Parotid gland (tissue), 1 donor: Measurements from ENCODE around the genes COL26A1 and SPDYE6.

DNA sequence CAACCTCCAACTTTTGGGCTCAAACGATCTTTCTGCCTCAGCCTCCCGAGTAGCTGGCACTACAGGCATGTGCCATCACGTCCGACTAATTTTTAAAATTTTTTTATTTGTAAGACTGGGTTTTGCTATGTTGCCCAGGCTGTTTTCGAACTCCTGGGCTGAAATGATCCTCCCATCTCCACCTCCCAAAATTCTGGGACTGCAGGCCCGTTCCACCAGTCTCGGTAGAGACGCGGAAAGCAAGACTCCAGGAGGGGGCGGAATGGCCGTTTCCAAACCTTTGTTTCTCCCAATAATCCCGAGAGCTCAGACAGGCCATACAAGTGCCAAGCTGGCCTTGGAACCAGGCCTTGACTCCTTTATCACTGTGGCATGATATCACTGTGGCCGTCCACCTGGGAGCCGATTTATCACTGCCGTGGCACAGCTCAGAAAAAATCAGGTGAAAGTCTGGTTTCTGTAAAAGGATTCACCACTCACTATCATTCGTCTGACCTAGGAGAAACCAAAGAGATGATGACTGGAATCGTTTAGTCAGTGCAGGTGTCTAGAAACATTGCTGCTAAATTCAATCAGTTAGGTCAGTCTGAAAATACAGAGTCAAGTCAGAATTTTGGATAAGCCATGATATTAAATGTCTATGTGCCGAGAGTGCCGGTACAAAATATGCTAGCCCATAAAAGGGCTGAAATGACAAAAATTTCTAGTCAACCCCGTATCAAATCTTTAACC is 565 bp upstream of the IFT22 start:
- PRO-cap: no peak

DNA sequence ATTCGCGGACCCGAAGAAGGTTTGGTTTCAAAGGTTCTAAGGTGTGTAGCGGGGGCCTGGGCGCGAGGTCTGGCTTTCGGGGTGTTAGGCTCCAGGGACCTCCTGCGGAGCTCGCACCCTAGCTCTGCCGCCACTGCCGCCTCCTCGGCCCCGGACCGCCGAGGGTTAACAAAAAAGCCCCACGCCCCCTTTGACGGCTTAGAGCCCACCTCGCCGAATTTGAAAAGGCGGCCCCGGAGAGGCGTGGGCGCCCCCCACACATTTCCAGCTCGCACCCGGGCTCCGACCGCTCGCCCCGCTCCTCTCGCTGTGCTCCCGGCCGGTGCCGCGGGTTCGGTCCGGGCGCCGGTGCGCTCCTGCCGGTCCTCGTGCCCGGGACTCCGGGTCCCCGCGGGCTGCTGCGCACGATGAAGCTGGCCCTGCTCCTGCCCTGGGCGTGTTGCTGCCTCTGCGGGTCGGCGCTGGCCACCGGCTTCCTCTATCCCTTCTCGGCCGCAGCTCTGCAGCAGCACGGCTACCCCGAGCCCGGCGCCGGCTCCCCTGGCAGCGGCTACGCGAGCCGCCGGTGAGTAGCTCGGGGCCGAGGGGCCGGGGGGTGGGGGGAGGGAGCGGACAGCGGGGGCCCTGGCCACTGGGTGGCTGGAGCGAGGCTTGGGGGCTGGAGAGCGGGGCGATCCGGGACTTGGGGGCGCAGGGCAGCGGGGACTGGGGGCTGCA is at the start of gene COL26A1:
COL26A1 (plus strand) TSS at position 250 of the 717 bp plus-strand sequence.
- PRO-cap: no peak

- PRO-cap: no peak
These were observed 28.3 kb downstream of the COL26A1 start for GRCh38 chr7:101390720-101391706.

DNA sequence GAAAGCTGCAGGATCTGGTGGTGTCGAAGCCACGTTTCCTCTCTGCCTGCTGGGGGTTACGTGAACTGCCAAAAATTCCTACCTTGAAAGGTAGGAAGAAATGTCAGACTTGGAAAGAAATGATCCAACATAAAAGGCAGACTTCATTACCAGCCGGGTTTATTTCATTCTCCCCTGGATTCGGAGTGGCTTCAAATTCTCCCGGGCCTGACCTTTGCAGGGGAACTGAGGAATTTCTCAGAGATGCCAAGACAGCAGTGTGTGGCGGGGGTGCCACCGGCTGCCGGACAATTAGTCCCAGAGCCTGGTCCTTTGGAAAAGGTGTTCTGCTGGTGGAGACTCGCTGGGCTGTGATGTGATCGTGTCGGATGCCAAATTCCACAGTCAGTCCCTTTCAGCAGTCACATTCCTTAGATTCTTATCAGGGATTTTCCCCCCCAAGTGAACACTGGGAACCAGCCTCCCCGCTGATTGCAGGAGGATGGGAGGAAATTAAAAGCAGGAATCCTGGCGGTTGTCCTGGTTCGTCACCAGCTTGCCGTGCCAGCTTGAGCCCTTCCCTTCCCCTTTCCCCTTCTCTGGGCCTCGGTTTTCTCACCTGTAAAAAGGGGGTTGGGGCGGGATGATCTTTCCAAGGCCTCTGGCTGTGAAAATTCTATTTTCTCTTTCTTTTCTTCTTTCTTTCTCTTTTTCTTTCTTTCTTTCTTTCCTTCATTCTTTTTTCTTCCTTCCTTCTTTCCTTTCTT is 39.4 kb downstream of the COL26A1 start:
- PRO-cap: no peak

DNA sequence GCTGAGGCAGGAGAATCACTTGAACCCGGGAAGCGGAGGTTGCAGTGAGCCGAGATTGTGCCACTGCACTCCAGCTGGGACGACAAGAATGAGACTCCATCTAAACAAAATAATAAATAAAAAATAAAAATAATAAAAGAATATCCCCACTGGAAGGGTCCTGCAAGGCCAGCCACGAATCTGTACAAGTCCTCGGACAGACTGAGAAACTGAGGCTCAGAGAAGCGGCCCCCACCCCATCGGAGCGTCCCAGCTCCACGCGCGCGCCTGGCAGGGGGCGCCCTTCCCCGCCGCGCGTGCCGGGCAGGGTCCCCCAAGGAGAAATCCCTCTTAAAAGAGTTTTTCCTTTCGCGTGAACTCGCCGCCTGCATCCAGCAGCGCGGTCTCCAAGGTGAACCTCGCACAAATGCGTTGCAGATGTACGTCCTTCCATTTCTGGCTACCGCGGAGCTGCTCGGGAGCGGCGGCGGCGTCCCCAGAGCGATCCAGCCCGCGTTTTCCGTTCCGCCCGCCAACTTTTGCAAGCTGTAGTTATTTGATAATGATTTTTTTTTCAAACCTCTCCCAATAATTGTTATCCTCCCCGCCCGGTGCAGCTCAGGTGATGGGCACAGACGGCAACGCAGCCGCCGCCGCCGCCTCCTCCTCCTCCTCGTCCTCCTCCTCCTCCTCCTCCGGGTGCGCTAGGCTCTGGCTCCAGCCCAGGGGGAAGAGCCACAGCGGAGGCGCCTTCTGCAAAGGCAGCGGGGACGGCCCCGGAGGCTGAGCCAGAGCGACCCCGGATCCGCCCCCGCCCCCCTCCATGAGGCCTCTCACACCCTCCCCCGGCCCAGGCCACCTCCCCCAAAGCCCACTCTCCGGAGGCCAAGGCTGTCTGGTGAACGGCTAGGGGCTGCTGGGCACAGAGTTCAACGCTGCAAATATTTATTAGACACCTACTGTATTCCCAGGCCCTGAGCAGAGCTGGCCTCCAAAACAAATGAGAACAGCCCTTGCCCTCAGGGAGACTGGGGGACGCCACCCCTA is 74.1 kb upstream of the CUX1 start:
- PRO-cap: no peak

GRCh38 chr7:101754449-101755318 is 62.7 kb upstream of the CUX1 start:
- PRO-cap: no peak

DNA sequence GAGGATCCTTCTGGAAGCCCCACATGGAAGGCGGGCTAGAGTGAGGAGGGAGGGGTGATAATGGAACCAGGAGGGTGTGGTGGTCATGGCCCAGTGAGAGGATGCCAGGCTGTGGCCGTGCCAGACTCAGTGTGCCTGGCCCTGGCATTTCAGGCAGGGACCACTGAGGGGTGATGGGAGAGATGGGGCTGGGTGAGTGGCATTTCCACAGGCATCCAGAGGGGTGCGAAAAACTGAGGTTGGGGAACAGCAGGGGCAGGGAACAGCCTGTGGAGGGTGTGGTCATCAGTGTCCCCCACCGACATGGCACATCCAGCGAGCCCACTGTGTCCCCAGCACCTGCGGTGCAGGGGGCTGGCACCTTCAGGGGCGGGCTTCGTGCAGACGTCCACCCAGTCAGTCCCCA is 14.7 kb downstream of the CUX1 start:
- PRO-cap: no peak

DNA sequence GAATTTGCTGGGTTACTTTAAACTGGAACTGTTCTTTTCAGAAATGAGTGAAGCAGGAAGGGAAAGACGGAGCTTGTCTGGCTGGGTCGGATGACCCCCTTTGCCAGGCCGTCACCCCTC is 40.0 kb downstream of the CUX1 start:
- PRO-cap: no peak

DNA sequence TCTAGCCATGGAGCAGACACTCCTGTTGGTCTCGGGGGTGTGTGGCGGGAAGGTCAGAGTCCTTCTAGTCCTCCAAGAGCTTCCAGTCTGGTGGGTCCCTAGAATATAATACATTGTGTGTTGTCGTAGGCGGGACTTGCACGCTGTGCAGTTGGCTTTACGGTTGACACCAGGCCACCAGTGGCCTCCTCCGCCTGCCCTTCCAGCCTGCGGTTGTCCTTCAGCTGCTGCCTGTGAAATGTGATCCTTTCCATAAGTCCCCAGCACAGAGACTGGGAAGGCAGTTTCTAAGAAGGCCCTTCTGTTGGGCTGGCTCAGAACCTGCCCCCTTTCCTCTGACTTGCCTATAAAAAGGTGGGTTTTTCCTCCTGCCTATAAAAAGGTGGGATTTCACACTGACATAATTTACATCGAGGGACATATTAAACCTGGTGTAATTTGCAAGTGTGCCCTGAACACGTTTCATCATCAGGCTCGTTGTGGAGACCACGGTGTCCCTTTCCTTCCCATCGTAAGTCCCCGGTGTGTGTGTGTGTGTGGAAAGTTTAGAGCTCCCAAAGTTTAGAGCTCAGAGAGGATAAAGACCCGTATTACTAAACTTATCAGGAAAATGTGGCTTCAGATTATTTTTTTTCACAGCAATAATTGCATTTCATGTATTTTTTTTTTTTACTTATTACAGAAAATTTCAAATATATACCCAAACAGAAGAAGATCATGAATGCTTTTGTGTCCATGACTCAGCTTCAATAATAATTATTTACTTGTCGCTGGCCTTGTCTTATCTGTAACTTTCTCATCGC is 45.0 kb downstream of the CUX1 start:
- PRO-cap: no peak

DNA sequence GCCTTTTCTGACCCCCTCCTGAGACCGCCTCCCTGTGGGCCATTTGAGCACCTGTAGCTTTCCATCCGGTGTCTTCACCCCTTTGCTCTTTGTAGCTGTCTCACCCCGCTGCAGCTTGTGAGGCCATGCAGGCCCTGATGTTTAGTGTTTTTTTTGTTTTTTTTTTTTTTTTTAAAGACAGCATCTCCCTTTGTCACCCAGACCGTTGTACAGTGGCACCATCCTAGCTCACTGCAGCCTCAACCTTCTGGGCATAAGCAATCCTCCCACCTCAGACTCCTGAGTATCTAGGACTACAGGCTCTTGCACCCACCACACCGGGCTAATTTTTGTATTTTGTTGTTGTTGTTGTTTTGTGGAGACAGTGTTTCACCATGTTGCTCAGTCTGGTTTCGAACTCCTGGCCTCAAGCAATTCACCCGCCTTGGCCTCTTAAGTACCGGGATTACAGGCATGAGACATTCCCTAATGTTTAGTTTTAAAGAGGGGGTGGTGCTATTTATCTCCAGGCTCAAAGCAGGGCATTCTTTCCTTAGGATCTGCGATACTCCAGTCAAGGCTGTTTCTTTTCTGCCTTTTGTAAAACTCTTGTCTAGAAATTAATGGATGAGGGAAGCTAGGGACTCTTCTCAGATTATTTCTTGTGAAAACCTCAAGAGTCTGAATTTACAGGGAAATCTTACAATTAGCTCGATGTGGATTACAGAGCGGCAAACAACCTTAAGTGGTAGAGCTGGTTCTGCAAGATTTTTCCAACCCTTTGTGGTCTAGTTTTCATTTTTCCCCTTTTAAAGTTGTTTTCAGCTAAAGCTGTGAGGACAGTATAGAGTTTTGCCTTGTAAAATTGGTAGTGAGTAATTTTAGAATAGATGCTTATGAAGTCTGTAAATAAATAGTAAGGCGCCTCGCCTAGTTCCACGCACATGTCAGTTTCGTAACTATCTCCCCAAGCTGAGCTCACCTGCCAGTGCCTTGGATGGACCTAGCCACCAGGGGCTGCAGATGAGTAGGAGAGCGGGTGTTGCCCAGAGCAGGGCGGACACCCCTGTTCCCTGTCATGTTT is 52.9 kb downstream of the CUX1 start:
- PRO-cap: no peak

- PRO-cap: no peak
These were observed 56.8 kb downstream of the CUX1 start for GRCh38 chr7:101873807-101875010.

GRCh38 chr7:101934382-101935330 is 117.2 kb downstream of the CUX1 start:
- PRO-cap: unidirectional peak, minus-strand start at chr7:101934683

DNA sequence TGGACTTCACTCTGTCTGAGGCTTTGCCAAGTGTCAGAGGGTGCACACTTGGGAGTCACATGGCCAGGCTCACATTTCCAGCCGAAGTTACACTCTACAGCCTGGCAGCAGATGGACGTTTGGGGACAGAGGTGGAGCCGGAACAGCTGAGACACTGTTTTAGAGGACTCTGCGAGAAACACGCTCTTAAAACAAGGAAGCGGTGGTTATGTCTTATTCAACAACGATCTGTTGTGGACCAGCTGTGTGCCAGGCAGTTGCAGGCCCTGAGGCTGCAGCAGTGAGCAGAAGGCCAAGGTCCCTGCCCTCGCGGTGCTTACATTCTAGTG is 118.3 kb downstream of the CUX1 start:
- PRO-cap: no peak

- PRO-cap: no peak
These were observed 123.4 kb downstream of the CUX1 start for GRCh38 chr7:101940553-101941449.

DNA sequence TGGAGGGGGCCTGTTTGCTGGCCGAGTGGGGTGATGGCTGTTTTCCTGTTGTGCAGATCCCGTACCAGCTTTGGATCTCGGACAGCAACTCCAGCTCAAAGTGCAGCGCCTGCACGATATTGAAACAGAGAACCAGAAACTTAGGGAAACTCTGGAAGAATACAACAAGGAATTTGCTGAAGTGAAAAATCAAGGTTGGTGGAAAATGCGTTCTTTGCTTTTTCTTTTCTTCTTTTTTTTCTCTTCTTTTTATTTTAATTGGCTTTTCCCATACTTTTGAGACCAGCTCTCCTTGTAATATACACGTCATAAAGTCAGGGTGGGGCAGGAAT is 189.4 kb upstream of the SH2B2 start:
- PRO-cap: no peak

GRCh38 chr7:102197016-102197575 is 89.6 kb upstream of the SH2B2 start:
- PRO-cap: no peak

GRCh38 chr7:102233957-102234673 is 52.6 kb upstream of the SH2B2 start:
- PRO-cap: no peak

DNA sequence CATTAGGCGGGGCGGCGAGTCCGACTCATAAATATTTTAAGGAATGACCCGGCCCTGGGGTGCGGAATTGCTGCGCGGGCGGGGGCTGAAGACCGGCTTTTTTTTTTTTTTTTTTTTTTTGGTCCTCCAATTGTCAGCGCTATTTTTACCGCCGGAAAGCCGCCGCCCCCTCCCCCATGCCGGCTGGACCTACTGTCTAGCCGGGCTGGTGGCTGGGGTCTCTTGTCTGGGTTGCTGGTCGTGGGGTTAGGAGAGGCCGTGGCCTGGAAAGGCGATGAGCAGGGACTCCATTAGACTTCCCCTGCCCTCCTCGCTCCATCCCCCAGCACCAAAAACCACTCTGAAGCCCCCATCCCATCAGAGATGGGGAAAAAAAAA is 6.4 kb downstream of the SH2B2 start:
- PRO-cap: no peak

- PRO-cap: no peak
These were observed at the start of gene SPDYE6 for GRCh38 chr7:102356311-102356848. TSS of gene SPDYE6 (minus strand) at chr7:102356444.

DNA sequence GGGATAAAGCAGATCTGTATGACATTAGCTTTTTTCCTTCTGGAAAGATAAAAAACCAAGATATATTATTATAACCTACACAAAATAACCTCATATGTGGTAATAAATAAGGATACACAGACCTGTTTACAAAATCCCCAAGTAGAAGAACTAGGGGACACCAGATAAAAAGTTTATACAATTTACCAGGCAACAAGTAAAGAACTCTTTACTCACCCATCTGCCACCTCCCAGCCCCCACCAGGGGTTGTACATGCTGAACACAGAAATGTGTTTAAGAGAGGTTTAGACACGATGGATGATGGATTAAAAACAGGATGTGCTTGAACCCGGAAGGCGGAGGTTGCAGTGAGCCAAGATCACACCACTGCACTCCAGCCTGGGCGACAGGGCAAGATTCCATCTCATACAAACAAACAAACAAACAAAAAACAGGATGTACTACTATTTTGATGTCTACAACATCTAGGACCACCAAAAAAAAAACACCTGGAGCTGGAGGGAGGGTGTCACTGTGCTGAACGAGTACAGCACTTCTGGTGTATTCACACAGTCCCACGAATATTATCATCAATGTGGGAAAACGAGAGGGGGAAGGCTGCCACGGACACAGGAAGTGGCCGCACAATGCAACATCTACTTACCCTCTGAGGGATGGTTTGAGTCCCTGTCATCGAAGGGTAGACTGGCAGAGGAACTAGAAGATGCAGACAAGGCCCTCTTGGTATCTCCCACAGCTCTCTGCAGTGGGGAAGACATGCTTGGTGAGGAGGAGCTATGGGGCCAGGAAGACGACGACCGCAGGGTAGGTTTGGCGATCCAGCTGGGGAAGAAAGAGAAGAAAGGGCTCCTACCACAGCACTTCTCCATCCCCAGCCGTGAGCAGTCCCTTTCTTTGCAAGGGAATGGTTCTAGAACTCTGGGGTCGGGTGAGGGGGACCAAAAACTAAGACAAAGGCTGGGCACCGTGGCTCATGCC is 13.9 kb upstream of the PRKRIP1 start:
- PRO-cap: no peak